ENCODE measurements around a stretch of chr18.

- PRO-cap, result no peak
- RAMPAGE, long total RNA, 4 experiments, result no peak in any of the 4 experiments
Observed at GRCh38 chr18:12838096-12838828, 45.8 kb downstream of the PTPN2 start.

DNA sequence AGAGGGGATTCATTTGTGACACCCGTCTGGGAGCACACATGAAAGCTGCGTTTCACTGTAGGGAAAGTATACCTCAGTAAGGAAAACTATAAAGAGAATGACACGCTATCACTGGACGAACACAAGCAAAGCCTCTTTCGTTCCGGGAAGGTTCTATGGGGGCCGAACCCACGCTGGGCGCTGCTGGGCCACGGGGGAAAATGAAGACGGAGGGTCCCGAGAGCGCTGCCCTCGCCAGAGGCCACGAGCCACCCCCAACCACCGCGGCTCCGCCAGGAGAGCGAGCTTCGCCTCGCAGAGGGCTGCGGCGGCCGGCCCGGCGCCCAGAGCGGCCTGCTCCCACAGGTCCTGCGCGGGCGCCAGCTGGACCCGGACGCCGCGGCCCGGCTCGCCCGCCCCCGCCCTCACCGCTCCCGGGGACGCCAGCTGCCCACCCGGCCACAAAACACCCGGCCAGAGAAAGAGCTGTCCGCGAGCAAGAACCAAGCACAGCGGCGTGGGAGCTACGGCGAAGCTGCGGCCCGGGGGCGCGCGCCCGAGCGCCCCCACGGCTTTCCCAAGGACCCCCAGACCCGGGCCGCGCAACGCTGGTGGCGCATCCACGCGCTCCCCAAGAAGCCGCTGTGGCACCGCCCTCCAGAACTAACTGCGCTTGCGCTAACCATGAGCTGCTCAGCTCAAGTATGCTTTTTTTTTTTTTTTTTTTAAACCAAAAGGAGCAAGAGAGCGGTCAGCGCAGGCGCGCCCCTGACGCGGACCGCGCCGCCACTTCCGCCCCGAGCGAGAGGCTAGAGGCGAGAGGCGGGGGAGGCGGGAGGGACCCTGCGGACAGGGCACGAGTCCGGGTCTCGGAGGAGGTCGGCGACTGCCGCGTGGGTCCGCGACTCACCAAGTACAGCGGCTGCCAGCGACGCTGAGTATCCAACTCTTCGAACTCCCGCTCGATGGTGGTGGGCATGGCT lies 572 bp downstream of the PTPN2 start:
- PRO-cap, result bidirectional peak, plus-strand start at position 768 of the sequence, minus-strand start at position 625 of the sequence
- RAMPAGE, long total RNA, 4 experiments, result no peak in any of the 4 experiments

DNA sequence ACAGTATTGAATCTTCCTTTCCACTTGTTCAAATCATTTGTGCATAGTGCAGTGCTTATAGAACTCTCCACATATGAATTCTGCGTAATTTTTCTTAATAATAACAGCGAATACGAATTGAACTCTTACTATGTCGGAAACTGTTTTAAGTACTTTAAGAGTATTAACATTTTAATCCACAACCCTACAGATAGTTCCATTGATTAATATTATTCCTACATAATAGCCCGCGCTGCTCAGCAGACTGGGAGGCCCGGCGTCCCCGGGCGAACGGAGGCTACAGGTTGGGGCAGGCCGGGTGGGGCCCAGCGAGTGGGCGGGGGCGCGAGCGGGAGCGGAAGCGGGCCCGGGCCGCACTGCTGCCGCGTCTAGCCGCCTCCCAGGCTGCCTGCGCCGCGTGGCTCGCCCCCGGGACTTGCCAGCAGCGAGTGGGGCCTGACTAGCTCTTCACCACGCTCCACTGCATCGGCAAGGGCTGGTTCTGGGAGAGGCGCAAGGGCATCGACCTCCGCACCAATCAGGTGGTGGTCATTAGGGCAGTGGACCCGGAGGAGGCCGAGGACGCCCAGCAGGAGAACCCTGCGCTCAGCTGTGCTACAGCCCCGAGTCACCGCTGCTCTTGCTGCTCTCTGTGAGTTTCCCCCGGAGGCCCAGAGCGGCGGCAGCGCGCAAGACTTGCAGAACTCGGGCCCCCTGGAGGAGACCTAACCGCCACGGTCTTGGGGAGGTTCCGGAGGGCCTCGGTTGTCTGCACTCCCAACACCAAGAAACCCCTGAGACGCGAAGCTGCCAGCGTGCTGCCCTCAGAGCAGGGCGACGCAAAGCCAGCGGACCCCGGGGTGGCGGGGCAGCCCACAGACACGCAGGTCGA lies 27.0 kb upstream of the PTPN2 start:
- PRO-cap, result no peak
- RAMPAGE, long total RNA, 4 experiments, result no peak in any of the 4 experiments

- PRO-cap, result bidirectional peak, plus-strand start at chr18:13217636, minus-strand start at chr18:13217639; bidirectional peak, plus-strand start at chr18:13217865, minus-strand start at chr18:13217841
- RAMPAGE, long total RNA, 4 experiments, result start-site peak on the plus strand in 1 of 4 experiments, at chr18:13218011-13218244 at its widest, 11 to 25 reads per replicate
Observed at GRCh38 chr18:13217419-13218571, 765 bp upstream of the LDLRAD4 start.

GRCh38 chr18:13222416-13223326 lies 4.1 kb downstream of the LDLRAD4 start:
- PRO-cap, result unidirectional peak, plus-strand start at chr18:13222557; bidirectional peak, plus-strand start at chr18:13222801, minus-strand start at chr18:13222646
- RAMPAGE, long total RNA, 4 experiments, result no peak in any of the 4 experiments

GRCh38 chr18:13223327-13223786 lies 4.8 kb downstream of the LDLRAD4 start:
- PRO-cap, result no peak
- RAMPAGE, long total RNA, 4 experiments, result no peak in any of the 4 experiments

DNA sequence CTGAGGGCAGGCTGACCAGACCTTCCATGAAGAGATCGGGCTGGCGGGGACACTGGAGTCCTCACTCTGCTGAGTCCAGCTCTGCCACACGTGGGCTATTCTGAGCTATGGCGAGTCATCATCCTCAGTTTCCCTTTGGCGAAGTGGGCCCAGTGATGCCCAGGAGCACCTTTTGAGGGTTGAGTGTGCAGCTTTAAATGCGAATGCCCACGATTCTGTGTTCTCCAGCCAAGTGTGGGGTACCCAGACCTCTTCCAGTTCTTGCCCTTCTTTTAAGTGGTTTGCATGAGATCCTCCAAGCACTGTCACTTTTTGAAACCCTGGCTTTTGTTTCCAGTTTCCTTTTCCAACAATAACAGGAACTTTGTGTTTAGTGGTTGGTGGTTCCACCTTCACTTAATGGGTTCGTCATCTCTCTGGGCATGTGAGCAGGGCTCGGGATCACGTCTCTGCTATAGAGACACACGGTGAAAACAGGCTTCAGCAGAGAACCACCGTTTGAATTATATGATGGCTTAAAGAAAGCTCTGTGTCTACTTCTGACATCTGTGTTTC lies 197.6 kb downstream of the LDLRAD4 start:
- PRO-cap, result no peak
- RAMPAGE, long total RNA, 4 experiments, result no peak in any of the 4 experiments

DNA sequence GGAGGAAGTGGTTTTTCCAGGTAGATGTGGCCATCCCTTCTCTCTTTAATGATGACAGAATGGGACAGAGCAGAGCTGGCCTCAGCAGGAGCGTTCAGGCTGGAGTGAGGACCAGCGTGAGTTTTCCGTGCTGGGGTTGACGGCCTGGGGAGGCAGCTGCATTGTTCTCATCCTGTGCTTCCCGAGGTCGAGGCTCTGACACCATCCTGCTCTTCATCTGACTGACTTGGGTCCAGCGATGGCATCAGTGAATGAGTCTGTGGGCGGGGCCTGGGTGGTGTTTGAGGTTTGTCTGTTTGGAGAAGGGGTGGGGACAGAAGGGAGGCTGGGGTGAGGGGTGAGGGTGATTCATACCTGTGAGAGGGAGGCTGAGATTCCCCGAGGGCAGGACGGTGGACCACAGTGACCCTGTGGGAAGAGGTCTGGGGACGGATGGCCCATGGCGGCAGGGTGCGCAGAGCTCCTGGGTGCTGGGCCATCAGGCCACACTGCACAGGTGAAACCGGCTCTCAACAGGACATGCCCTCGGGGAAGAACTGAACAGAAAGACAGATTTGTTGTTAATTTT lies 207.1 kb downstream of the LDLRAD4 start:
- PRO-cap, result no peak
- RAMPAGE, long total RNA, 4 experiments, result no peak in any of the 4 experiments

GRCh38 chr18:13435556-13435849 lies 216.9 kb downstream of the LDLRAD4 start:
- PRO-cap, result no peak
- RAMPAGE, long total RNA, 4 experiments, result no peak in any of the 4 experiments

DNA sequence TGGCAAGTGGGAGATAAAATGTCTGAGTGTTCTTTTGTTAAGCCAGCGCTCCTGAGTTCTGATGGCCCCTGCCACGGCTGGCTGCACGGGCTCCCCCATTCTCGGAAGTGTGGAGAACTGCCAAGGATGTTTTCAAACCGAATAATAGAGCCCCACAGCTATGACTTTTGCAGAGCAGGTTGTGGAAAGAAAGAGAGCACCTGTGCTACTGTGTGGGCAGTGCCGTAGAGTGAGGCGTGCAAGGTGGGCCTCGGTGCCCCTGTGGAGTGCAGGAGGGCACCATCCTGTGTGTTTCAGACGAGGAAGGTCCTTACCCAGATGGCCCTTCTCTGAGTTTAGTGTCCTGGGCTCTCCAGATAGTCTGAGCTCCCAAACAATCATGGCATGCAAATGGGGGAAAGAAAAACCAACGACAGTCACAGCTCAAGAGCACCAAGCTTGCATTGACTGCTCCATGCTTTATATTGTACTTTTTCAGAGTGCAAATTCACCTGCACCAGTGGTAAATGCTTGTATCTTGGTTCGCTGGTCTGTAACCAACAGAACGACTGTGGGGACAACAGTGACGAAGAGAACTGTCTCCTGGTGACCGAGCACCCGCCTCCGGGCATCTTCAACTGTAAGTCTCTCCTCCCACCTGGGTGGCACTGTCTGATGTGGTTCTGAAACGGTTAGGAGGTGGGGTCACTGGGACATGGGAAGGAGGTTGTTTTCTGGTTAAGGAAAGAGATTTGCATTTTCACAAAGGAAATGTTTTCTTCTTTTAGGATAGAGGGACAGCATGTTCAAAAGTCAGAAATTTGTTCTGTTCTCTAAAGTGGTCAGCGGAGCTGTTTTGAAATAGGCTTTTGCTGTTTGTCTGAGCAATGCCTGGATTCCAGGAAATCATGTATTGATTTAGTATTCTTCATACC lies 219.5 kb downstream of the LDLRAD4 start:
- PRO-cap, result no peak
- RAMPAGE, long total RNA, 4 experiments, result no peak in any of the 4 experiments

GRCh38 chr18:13454450-13454969 lies 235.9 kb downstream of the LDLRAD4 start:
- PRO-cap, result no peak
- RAMPAGE, long total RNA, 4 experiments, result no peak in any of the 4 experiments

- PRO-cap, result bidirectional peak, plus-strand start at chr18:13470755, minus-strand start at chr18:13470559
- RAMPAGE, long total RNA, 4 experiments, result no peak in any of the 4 experiments
Observed at GRCh38 chr18:13470425-13471029, 252.0 kb downstream of the LDLRAD4 start.

DNA sequence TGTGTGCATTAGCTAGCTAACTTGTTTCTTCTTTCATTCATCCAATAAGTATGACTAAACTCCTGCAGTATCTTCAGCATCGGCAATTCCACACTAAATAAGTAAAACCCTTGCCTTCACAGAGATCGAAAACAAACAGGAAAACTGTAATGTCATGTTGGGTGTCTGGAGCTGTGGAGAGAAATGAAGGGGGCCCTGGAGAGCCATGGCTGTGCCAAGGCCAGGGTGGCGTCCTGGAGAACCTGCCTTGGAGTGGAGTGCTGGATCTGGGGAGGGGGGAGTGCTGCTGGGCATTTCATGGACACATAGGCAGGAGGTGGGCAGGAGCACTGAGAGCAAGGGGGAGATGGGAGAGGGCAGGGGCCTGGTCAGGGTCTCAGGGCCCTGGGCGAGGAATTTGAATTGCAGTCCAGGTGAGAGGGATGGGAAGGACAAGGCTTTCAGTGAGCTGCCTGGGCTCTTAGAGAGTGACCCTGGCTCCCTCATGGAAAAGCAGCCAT lies 238.7 kb downstream of the FAM210A start:
- PRO-cap, result no peak
- RAMPAGE, long total RNA, 4 experiments, result no peak in any of the 4 experiments

GRCh38 chr18:13502606-13502982 lies 223.8 kb downstream of the FAM210A start:
- PRO-cap, result no peak
- RAMPAGE, long total RNA, 4 experiments, result no peak in any of the 4 experiments

DNA sequence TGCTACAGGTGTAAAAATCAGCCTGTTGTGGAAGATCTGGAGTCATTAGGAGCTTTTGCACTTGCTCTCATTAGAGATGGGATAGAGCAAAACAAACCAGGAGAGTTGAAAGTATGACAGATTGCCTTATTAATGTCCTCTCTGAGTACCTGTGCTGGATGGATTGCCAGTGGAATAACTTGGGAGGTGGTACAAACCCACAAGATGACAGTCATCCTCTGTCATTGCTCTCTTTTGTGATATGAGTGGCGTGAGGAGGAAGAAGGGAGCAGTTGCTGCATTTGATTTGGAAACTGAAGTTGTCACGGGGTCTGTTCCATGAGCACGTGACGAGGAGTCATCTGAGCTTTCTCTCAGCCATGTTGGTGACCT lies 205.0 kb downstream of the FAM210A start:
- PRO-cap, result unidirectional peak, minus-strand start at position 236 of the sequence
- RAMPAGE, long total RNA, 4 experiments, result no peak in any of the 4 experiments

GRCh38 chr18:13531571-13532078 lies 194.7 kb downstream of the FAM210A start:
- PRO-cap, result no peak
- RAMPAGE, long total RNA, 4 experiments, result no peak in any of the 4 experiments

DNA sequence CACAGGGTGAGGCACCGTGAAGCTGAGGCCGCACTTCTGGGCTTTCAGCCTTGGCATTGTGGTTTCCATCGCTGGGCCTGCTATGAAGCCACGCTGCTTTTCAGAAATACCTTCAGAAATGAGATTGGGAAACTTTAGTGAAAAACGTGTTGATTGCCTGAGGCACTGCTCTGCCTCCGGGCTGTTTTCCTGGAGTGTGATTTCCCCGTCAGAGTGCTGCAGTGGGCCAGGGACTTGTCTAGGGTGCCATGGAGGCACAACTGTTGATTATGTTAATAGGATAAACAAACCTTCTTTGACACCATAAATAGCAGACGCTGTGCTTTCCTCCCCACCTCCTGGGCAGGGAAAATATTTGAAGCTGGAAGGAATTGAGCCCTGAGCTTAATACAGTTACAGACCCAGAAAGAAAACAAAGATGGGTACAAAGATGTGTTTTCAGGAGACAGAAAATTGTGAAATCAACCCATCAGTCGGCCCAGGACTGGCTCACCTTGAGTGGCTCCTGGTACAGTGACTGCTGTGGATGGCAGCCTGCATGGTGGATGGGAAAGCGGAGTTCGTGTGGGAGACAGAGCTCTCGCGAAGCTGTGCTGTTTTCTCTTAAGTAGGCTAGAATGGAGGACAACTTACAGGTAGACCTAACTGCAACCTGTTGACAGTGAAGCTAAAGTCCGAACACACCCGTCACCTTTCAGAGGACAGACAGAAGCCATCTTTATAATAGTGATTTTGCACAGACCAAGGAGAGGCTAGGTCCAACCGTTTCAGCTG lies 182.1 kb downstream of the FAM210A start:
- PRO-cap, result no peak
- RAMPAGE, long total RNA, 4 experiments, result no peak in any of the 4 experiments

DNA sequence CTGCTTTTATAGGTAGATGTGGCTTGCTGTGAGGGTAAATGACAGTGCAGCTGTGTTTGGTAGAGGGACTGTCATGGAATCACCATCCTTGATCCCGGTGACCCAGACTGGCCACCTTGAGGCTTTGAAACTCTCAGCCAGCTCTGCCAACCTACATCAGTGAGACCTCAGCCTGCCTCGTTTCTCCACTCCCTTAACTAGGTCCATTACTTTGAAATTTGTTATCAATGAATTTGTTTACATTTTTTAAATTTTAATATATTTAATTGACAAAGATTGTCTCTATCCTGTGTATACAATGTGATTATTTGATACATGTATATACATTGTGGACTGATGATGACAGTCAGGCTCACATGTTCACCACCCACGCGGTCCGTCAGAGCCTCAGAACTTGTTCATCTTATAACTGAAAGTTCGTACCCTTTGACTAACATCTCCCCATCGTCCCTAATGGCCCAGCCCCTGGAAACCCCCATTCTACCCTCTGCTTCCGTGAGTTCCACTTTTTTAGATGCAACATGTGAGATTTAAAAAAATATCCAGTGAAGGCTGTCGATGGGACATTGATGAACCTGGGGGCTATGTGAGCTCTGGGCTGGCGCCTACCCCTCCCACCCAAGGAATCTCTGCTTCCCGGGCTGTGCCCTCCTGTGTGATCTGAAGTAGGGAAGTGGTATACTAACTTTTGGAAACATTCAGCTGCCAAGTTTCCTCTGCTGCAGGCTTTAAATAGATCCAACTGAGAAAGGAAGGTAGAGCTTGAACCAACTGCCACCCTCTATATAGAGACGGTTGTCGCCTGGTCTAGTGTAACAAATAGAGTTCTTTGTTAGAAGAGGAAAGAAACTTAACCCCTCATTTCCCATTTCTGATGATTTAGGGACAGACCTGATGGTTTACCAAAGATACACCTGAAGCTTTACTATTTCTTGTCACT lies 163.9 kb downstream of the FAM210A start:
- PRO-cap, result no peak
- RAMPAGE, long total RNA, 4 experiments, result no peak in any of the 4 experiments

DNA sequence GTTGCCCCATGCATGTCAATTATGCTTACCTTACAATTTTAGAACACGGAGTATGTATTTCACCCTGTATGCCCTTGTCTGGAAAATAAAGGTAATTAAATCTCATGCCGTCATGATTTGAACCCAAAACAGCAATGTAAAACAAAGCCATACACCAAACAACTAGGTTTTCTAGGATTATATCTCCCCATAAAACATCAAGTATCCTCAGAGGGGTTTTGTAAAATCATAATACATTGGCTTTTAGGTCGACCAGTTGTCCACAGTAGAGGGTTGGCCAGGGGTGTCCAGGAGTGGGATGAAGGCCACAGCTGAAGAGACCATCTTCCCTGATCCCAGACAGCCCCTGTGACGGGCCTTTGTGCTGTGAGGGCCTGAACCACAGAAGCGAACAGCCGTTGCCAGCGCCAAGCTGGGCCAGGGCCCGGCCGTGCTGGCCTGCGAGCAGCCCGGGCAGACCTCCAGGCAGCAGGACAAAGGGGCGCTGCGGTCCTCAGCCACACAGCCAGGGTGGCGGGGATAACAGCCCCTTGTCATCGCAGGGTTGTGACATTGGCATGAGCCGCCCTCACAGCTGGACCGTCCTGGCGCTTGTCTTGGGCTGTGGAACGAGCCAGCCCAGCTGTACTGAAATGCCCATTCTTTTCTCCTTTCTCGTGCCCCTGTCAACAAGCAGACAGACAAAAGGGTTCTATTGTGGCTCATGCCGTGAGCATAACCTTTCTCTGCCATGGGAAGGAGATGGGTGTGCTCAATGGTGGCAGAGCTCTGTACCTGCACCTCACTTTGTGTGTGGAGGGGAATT lies 161.2 kb downstream of the FAM210A start:
- PRO-cap, result no peak
- RAMPAGE, long total RNA, 4 experiments, result no peak in any of the 4 experiments

- PRO-cap, result no peak
- RAMPAGE, long total RNA, 4 experiments, result start-site peak on the plus strand in 1 of 4 experiments, at chr18:13647785-13648149 at its widest, 35 reads per replicate
Observed at GRCh38 chr18:13647617-13648077, 78.7 kb downstream of the FAM210A start.

Measured in esophagus muscularis mucosa (tissue), 4 donors.